ENCODE measurements around the genes KISS1 and PLEKHA6.

DNA sequence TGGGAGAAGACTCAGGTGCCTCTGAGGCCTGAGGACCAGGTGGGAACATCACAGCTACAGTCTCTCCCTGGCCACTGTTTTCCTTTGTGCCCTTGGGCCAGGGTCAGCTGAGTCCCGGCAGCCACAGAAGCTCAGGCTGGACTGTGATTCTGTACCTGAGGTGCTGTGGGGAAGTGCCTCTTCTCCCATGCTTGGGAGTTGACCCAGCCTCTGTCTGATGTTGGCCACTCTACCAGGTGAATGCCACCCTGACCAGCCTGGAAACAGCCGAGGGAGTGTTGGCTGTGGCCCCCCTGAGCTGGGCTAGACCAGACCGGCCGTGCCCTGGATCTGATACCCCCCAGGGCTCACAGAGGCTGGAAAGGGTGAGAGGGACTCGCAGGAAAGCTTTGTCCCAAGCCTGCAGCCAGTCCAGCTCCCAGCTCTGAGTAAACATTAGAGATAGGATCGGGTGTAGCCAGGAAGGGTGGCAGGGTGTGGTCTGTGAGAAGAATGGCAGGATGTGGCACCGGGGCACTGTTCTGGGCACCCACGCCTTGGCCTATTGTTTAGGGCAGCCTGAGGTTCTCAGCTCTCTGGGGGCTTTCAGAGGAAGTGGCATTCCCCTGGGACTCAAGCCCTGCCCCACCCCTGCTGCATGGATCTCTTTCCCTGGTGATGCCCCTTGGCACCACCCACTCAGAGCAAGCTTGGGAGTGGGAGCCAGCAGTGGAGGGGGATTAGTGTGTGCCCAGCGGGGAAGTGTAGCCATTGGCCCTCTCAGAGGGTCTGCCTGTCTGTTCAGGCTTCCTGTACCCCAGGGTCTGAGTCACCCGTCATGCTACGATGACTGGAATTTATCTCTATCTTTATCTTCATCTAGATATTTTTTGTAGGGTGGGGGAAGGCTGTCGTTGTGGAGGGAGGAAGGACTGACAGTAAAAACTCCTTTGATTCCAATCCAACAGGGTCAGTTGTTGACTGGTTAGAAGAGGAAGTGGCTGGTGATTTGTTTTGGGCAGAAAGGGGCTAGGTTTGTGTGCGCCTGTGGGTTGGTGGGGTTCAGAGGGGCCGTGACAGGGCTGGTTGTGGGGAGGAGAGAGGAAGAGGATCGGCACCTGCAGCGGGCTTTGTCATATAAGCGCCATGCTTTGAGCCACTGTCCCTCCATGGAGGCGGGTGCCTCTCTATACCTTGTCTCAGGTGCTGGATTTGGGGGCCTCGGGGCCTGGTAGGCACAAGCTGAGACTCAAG is 31.5 kb downstream of the SOX13 start:
- PRO-cap, result unidirectional peak, minus-strand start at position 426 of the sequence
CAGE:
- cytosol, long polyA minus RNA, result no peak
- cytosol, long polyA plus RNA, result no peak
- long polyA plus RNA, result no peak
- nucleus, long polyA minus RNA, result no peak
- nucleus, long polyA plus RNA, result no peak

DNA sequence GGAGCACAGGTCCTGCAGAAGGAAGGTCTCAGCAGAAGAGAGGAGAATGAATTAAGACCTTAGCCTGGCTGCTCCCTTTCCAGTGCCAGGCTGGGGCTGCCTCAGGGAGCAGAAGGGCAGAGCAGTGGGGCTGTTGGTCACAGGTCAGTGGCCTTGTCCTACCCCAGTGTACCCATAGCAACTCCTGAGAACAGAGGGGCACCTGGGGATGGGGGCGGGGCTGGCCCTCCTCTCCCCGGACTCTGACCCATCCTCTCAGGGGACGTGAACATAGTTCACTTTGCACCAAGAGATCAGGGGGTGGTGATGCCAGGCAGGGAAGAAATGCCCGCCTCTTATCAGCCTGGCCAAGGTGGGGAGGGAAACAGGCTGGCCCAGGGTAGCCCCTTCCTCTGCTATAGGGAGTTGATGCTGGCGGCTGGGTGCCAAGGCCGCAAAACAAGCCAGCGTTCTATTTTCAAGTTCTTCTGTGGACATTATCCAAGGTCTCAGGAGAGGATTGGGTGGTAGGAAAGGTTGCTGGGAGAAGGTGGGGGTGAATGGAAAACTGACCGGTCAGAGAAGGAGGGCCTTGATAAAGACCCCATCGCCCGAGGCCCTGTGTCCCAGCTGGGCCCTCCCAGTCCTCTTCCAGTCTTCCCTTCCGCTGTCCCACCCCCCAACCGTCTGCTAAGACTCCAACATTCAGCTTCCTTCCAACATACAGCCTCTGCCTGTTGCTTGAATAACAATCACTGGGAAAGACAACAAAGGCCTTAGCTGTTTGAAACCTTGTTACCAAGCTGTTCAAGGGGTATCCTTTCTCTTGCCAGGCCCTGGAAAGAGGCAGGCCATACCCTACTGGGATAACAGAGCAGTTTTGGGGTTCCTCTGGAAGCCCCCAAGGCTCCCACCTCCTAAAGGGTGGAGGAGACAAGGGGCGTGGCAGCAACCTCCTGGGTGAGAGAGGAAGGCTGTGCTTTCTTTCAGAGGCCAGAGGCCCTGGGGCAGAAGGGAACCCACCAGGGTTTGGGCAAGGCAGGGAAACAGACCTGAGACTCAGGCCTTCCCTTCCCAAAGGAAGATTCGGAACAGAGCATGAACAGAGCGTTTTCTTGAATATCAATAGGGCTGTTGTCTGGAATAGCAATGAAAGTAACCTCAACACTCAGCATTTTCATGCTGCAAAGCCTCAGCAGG is 4.5 kb downstream of the ETNK2 start:
- PRO-cap, result no peak
CAGE:
- cytosol, long polyA minus RNA, result no peak
- cytosol, long polyA plus RNA, result no peak
- long polyA plus RNA, result no peak
- nucleus, long polyA minus RNA, result no peak
- nucleus, long polyA plus RNA, result no peak

GRCh38 chr1:204150234-204150684 is 1.6 kb downstream of the ETNK2 start:
- PRO-cap, result no peak
CAGE:
- cytosol, long polyA minus RNA, result no peak
- cytosol, long polyA plus RNA, result no peak
- long polyA plus RNA, result no peak
- nucleus, long polyA minus RNA, result no peak
- nucleus, long polyA plus RNA, result no peak

DNA sequence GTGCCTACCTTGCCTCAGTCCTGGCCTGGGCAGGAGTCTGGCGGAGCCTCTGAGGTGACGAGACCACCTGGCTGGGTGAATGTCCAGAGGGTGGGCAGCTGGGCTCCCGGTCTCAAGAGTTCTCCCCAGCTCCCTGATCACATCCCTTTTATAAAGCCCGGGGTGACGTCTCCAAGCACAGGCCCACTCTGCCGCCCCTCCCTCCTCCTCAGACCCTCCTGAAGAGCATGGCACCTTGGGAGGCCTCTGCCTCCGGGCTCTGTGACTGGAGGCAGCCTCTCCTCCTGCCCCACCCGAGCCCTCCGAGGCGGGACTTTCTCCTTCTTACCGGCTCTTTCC is at the start of gene KISS1:
KISS1 (minus strand) TSS at position 124 of the 339 bp plus-strand sequence.
- PRO-cap, result no peak
CAGE:
- cytosol, long polyA minus RNA, result no peak
- cytosol, long polyA plus RNA, result no peak
- long polyA plus RNA, result no peak
- nucleus, long polyA minus RNA, result no peak
- nucleus, long polyA plus RNA, result no peak

DNA sequence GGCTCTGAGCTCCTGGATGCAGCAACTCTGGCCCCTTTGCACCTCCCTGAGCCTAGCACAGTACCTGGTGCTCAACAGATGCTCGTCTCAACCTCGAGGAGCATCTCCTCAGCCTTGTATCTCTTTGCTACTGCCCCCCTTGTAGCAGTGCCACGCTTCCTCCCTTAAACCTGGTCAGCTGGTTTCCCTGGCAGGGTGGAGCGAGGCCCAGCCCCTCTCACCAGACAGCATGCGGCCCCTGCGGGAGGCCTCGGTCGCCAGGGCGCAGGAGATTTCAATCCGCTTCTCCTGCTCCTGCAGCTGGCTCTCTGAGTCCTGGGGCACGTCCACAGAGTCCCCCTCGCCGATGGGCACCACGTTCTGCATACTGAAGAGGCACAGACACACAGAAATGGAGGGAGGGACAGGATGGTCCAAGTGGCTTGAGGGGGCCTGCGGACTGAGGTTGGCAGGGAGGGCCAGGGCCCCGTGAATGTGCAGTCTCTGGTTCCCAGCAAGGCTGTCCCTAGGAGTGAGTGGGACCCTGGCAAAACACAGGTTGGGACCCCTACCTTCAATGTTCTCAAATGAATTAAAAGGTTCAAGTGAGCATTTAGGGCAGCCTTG is 14.2 kb upstream of the GOLT1A start:
- PRO-cap, result no peak
CAGE:
- cytosol, long polyA minus RNA, result no peak
- cytosol, long polyA plus RNA, result no peak
- long polyA plus RNA, result no peak
- nucleus, long polyA minus RNA, result no peak
- nucleus, long polyA plus RNA, result no peak

- PRO-cap, result no peak
CAGE:
- cytosol, long polyA minus RNA, result no peak
- cytosol, long polyA plus RNA, result no peak
- long polyA plus RNA, result no peak
- nucleus, long polyA minus RNA, result no peak
- nucleus, long polyA plus RNA, result no peak
Observed at GRCh38 chr1:204266146-204266826, 52.5 kb upstream of the GOLT1A start.

DNA sequence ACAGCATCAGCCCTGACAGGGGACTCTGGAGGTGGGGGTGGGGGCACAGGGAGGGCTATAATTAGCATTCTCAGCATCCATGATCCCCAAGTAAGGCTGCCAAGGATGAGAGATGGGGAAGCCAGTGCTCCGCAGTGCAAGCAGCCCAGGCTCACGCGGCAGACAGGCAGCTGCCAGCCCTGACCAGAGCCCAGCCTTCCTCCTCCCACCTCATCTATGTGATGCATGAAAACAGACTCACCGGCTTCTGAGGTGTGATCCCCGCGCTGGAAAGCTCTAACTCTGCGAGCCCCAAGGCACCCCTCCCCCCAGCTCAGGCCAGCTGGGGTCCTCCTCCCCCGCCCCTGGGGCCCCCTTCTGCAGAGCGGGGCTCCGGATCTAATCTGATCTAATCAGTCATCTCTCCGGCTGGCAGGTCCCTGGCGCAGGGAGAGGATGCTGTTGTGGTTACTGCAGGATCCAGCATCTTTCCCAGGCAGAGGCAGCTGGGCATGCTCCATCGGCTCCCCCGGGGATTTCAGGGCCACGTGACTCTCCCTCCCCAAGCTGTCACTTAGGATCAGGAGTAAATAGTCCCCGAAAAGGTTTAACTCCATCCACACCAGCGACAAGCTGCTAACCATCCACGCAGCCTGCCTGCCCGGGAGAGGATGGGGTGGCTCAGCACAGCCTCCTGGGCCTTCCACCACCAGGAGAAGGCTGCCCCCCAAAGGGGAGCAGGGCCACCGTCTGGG is at the start of gene PLEKHA6:
PLEKHA6 (minus strand) TSS at position 477 of the 734 bp plus-strand sequence.
- PRO-cap, result no peak
CAGE:
- cytosol, long polyA minus RNA, result no peak
- cytosol, long polyA plus RNA, result no peak
- long polyA plus RNA, result no peak
- nucleus, long polyA minus RNA, result start-site peak on the minus strand centred at position 401 of the sequence, 237 bp wide, 10 reads
- nucleus, long polyA plus RNA, result no peak

DNA sequence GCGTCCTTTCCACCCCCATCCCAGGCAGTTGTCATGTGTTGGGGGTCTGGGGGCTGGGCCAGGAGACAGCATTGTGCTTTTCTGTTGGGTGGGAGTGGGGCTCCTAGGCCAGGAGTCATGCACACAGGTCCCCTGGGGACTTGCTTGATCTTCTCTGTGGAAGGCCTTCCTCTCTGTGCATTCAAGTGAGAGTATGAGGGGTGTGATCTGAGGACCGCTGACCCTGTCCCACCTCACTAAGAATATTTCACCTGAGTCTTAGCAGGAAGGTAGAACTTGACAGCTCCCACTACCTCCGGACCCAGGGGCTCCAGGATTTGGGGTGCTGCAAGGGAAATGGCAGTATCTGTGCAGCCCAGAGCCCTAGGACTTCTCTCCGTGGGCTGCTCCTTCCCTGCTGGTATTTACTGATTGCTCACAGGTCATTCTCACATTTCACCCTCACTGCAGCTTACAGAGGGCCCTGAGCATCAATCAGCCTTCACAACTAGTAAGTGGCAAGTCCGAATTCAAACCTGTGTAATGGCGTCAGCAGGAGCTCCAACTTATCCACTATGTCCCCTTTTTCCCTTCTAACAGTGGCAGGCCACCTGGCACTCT is 32.5 kb downstream of the PIK3C2B start:
- PRO-cap, result no peak
CAGE:
- cytosol, long polyA minus RNA, result no peak
- cytosol, long polyA plus RNA, result no peak
- long polyA plus RNA, result no peak
- nucleus, long polyA minus RNA, result no peak
- nucleus, long polyA plus RNA, result no peak

DNA sequence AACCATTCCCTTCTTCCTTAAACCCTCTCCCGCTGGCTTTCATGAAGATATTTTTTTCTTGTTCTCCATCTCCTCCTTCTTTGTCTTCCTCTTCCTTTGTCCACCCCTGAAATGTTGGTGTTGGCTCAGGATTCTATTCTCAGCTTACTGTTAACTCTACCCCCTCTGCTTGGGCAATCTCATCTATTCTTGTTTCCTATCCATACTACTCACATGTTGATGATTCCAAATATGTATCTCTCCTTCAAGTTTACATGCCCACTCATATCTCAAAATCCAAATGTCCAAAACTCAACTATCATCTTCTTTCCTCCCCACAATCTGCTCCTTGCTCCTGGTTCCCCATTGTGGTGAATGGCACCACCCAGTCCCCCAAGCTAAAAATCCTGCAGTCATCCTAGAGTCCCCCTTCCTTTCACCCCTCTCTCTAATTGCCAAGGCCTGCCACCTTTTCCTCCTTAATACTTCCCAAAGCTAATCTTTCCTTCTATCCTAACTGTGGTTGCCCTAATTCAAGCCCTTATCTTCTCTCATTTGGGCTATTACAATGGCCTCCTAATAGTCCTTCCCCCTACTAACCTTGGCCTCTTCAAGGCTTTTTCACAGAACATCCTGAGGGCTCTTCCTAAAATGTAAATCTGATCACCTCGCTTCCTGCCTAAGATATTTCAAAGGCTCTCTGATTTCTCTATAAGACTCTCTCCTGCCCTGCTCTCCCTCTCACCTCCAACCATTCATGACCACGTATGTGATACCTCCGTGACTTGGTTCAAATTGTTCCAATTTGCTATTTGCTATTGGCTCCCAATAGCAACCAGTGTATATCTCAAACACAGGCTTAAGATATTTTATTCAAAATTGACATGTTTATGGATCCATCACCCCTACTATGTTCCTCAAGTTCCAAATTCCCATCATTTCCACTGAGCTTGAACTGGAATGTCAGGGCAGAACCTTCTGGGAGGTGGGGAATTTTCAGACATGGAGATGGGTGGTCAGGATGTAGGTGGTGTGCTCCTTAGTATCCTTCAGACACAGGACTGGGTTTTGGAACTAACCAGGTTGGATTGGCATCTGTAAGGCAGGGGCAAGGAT is 19.7 kb downstream of the PIK3C2B start:
- PRO-cap, result no peak
CAGE:
- cytosol, long polyA minus RNA, result no peak
- cytosol, long polyA plus RNA, result no peak
- long polyA plus RNA, result no peak
- nucleus, long polyA minus RNA, result no peak
- nucleus, long polyA plus RNA, result start-site peak on the minus strand centred at position 530 of the sequence, 736 bp wide, 25 and 14 reads in 2 replicates

GRCh38 chr1:204477301-204477825 is 17.2 kb downstream of the PIK3C2B start:
- PRO-cap, result no peak
CAGE:
- cytosol, long polyA minus RNA, result no peak
- cytosol, long polyA plus RNA, result no peak
- long polyA plus RNA, result no peak
- nucleus, long polyA minus RNA, result no peak
- nucleus, long polyA plus RNA, result no peak

GRCh38 chr1:204495161-204495771 is 661 bp upstream of the PIK3C2B start:
- PRO-cap, result no peak
CAGE:
- cytosol, long polyA minus RNA, result no peak
- cytosol, long polyA plus RNA, result no peak
- long polyA plus RNA, result no peak
- nucleus, long polyA minus RNA, result no peak
- nucleus, long polyA plus RNA, result no peak

DNA sequence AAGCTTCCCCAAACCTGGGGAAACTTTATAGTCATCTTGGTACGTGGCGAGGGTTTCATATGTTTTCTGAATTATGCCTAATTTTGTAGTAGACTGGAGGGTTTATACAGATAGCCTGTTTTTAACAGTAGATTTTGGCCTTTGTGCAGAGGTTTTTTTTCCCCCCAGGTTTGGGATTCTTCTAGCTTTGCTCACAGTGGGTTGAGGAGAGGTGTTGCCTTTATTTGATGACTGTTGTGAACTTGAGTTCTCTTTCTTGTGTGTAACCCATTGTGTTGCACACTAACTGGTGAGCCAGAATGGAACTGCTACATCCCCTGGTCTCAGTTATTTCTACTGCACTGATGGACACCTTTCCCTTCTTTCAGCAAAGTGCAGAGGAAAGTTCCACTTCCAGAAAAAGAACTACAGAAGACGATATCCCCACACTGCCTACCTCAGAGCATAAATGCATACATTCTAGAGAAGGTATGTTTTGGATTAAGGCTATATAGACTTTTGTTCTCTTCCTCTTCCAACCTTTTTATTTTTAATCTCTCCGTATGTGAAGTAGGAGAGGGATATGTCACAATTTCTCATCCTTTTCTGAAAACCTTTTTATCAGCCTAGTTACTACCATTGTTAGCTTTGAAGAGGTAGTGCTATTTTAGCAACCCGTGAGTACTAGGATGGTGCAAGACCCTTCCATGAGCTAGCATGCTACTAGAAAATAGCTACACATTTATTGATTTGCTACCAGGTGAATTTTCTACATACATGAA is 21.8 kb downstream of the MDM4 start:
- PRO-cap, result no peak
CAGE:
- cytosol, long polyA minus RNA, result no peak
- cytosol, long polyA plus RNA, result no peak
- long polyA plus RNA, result no peak
- nucleus, long polyA minus RNA, result no peak
- nucleus, long polyA plus RNA, result no peak

DNA sequence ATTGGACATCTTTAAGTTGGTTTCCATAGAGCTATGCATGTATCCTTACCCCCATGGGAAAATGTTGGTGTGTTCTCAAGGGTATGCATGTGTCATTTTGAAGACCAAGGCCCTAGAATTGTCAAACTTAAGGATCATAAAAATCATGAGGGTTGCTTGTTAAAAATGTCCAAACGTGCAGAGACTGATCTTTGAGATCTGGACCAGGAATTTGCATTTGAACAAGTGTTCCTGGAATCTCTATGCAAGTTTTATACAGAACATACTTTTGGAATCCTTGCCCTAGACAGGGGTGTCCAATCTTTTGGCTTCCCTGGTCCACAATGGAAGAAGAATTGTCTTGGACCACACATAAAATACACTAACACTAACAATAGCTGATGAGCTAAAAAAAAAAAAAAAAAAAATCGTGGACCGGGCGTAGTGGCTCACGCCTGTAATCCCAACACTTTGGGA is 35.4 kb downstream of the MDM4 start:
- PRO-cap, result no peak
CAGE:
- cytosol, long polyA minus RNA, result no peak
- cytosol, long polyA plus RNA, result no peak
- long polyA plus RNA, result no peak
- nucleus, long polyA minus RNA, result no peak
- nucleus, long polyA plus RNA, result no peak

- PRO-cap, result no peak
CAGE:
- cytosol, long polyA minus RNA, result no peak
- cytosol, long polyA plus RNA, result no peak
- long polyA plus RNA, result no peak
- nucleus, long polyA minus RNA, result no peak
- nucleus, long polyA plus RNA, result no peak
Observed at GRCh38 chr1:204959161-204959610, 83.8 kb upstream of the CNTN2 start.

DNA sequence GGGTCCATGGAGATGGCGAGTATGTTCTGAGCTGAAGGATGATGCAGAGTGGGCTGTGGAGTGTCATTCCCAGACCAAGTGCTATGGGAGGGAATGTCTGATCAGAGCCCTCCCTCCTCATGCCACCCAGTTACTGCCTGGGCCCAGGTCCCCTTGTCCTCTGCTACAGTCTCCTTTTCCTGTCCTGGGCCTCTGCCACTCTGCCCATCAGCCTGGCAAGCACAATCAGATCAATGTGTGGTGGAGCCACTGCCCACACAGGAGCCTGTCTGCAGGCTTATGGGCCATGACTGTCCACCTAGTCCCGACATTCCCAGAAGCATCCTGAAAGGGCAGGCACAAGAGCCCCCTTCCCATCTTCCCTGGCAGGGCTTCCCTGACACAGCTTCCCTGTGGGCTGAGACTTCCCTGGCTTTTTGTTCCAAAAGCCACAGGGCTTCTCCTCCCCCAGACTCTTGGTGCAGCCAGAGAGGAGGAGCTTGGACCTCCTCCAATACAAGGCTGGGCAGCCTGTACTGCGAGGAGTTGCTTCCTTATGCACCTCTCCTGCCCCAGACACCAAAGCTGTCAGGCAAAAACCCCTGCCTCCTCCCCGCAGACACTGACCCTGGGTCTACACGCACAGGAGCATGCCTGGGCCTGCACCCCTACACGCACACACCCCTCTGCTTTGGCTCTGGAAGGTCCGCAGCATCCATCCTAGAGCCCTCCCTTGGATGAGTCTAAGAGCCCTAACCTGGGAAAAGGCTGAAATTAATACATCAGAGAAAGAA is 29.2 kb upstream of the CNTN2 start:
- PRO-cap, result no peak
CAGE:
- cytosol, long polyA minus RNA, result no peak
- cytosol, long polyA plus RNA, result no peak
- long polyA plus RNA, result no peak
- nucleus, long polyA minus RNA, result no peak
- nucleus, long polyA plus RNA, result no peak

GRCh38 chr1:205210643-205211064 is 848 bp downstream of the DSTYK start:
- PRO-cap, result no peak
CAGE:
- cytosol, long polyA minus RNA, result no peak
- cytosol, long polyA plus RNA, result no peak
- long polyA plus RNA, result no peak
- nucleus, long polyA minus RNA, result start-site peak on the minus strand at chr1:205210636-205210764, 49 reads; start-site peak on the minus strand at chr1:205210897-205211007, 22 reads
- nucleus, long polyA plus RNA, result no peak

DNA sequence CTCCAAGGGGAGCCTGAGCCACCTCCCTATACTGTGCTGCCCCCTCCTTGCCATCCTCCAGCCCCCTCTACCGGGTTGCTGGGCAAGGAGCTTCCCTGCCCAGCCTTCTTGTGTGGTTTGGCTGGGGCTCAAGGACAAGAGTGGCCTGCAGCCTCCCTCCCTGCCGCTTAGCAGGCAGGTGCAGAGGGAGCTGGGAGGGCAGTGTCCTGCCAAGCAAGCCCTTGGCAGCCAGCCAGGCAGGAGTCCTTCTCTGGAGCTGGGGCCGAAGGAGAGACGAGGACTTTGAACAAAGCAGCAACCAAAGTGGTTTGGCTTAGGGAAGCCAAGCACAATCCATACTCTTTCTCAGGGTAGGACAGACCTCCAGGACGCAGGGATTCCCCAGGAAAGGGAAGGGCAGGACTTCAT is 4.0 kb downstream of the NUAK2 start:
- PRO-cap, result no peak
CAGE:
- cytosol, long polyA minus RNA, result no peak
- cytosol, long polyA plus RNA, result no peak
- long polyA plus RNA, result no peak
- nucleus, long polyA minus RNA, result no peak
- nucleus, long polyA plus RNA, result no peak

- PRO-cap, result no peak
CAGE:
- cytosol, long polyA minus RNA, result no peak
- cytosol, long polyA plus RNA, result no peak
- long polyA plus RNA, result no peak
- nucleus, long polyA minus RNA, result no peak
- nucleus, long polyA plus RNA, result no peak
Observed at GRCh38 chr1:205374238-205375388, 17.9 kb upstream of the KLHDC8A start.

GRCh38 chr1:205442346-205443028 is 13.4 kb downstream of the BLACAT1 start:
- PRO-cap, result no peak
CAGE:
- cytosol, long polyA minus RNA, result no peak
- cytosol, long polyA plus RNA, result no peak
- long polyA plus RNA, result no peak
- nucleus, long polyA minus RNA, result no peak
- nucleus, long polyA plus RNA, result no peak

GRCh38 chr1:205456733-205457947 is 1.3 kb upstream of the BLACAT1 start:
- PRO-cap, result no peak
CAGE:
- cytosol, long polyA minus RNA, result no peak
- cytosol, long polyA plus RNA, result no peak
- long polyA plus RNA, result no peak
- nucleus, long polyA minus RNA, result no peak
- nucleus, long polyA plus RNA, result no peak